SJCRH30 (cell line): ENCODE results near the gene EZR.

- RAMPAGE, long total RNA, result no peak
These were observed 67.3 kb downstream of the SYTL3 start for GRCh38 chr6:158717215-158717567.

DNA sequence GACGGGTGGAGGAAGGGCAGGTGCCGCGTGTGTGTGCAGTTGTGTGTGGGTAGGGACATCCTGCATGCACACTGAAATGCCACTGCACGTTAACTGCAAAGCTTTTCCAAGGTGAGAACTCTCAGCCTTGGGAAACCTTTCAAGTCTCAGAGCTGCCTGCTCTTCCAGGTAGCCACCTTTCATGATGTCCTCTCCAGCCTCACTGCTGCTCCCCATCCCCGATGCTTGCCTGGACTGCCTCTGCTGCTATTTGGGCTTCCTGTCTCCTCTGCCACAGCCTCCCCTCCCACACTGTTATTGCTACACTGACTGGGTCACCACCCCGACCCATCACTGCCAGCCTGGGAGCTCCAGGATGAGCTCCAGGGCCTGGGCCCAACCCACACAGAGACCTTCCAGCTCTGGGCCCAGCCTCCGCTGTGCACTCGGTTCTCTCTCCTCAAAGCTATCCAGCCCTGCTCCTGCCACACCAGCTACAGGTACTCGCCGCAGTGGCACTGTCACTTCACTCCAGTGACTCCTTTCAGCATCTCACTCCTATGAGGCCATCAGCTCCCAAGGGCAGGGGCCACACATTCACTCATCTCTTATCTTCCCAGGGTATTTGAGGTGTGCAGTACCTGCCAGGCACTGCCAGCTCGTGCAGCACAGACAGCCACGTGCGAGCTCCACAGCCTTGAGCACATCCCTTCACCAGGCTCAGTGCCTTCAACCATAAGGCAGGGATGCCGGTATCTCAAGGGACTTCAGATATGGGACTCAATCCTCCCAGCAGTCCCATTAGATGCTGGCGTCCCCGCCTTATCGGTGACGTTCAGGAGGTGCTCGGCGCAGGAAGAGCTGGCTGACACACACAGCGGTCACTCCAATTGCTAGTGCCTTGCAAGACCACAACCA lies 47.3 kb downstream of the EZR start:
- RAMPAGE, long total RNA, result no peak

GRCh38 chr6:158774038-158774463 lies 45.1 kb downstream of the EZR start:
- RAMPAGE, long total RNA, result no peak

GRCh38 chr6:158783299-158784232 lies 35.6 kb downstream of the EZR start:
- RAMPAGE, long total RNA, result no peak

GRCh38 chr6:158819283-158820373 lies at the start of gene EZR:
TSS of gene EZR (minus strand) at chr6:158819368.
- RAMPAGE, long total RNA, result no peak

GRCh38 chr6:158894144-158894667 lies 75.0 kb upstream of the EZR start:
- RAMPAGE, long total RNA, result no peak

- RAMPAGE, long total RNA, result no peak
These were observed 89.6 kb downstream of the RSPH3 start for GRCh38 chr6:158909871-158911245.

GRCh38 chr6:158939083-158940111 lies 60.6 kb downstream of the RSPH3 start:
- RAMPAGE, long total RNA, result no peak

DNA sequence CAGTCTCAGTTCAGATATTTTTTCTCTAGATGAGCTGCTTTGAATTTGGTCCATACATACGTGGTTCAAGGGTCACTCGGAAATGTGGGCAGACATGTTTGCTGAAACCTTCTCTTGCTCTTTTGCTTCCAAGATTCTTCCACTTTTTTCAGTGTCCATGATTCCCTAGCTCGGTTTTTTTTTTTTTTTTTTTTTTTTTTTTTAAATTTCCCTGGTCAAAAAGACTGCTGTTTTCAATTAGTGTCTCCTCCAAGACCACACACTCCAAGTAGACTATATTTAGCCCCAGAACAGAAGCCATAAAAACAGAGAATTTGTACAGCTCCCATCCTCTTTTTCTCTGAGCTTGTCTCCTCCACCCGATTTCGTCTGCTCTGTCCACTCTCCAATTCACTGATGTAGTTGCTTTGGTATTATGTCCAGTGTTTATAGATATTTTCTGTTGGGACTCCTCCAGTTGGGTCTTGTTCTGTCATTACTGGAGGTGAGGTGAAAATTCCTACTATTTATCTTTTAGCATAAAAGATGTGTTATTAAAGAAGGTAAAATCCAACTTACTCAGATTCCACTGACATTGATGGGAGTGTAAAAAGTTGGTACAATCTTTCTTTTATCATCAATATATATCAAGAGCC lies 37.6 kb downstream of the RSPH3 start:
- RAMPAGE, long total RNA, result no peak

- RAMPAGE, long total RNA, result no peak
These were observed 1.2 kb downstream of the RSPH3 start for GRCh38 chr6:158998838-158999142.

- RAMPAGE, long total RNA, result no peak
These were observed 942 bp downstream of the RSPH3 start for GRCh38 chr6:158999143-158999377.

DNA sequence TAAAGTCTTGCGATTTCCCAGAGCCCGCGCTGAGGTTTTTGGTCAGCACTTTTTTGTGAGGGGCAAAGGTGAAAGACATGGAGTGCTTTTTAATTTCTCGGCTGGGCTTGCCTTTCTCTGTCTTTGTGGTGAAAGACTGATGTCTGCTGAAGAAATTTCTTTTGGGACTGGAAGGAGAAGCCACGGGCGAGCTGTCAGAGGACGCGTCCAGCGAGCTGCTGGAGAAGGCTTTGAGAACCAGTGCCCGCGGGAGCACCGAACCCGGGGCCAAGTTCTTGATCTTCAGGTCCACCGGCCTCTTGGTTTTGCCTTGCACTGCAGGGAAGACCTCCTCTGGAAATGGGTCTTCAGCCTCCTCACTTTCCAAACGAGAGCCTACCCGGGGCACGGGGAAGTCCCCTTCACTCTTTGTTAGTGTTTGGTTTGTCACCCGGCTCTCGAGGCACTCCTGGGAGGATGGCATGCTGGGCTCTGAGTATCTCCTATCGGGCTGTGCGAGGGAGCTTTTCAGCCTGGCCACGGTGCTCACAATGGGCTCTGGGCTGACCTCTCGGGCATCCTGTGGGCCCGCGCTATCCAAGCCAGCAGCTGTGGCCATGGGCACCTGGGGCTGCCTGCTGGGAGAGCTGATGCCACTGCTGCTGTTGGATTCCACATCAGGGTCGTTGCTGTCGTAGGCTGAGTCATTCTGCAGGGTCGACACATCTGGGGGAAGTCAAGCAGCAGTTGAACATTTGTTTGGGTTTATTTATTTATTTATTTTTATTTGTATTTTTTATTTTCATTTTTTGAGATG lies 8.2 kb downstream of the TAGAP start:
- RAMPAGE, long total RNA, result no peak

- RAMPAGE, long total RNA, result no peak
These were observed 840 bp downstream of the TAGAP start for GRCh38 chr6:159043876-159044425.

DNA sequence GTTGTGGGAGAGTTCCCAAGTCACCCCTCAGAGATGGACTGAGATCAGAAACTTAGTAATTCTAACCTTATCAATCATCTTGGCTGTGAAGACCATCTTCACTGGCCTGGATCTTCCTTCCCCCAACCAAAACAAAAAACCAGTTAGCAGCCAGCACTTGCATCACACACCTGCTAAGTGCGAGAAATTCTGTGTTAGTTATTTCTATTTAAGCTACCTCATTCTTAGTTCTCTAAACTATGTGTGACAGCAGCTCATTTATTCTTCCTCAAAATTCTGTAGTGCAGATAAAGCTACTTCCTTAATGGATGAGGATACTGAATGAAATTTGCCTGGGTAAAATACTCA lies 18.2 kb upstream of the TAGAP start:
- RAMPAGE, long total RNA, result no peak

DNA sequence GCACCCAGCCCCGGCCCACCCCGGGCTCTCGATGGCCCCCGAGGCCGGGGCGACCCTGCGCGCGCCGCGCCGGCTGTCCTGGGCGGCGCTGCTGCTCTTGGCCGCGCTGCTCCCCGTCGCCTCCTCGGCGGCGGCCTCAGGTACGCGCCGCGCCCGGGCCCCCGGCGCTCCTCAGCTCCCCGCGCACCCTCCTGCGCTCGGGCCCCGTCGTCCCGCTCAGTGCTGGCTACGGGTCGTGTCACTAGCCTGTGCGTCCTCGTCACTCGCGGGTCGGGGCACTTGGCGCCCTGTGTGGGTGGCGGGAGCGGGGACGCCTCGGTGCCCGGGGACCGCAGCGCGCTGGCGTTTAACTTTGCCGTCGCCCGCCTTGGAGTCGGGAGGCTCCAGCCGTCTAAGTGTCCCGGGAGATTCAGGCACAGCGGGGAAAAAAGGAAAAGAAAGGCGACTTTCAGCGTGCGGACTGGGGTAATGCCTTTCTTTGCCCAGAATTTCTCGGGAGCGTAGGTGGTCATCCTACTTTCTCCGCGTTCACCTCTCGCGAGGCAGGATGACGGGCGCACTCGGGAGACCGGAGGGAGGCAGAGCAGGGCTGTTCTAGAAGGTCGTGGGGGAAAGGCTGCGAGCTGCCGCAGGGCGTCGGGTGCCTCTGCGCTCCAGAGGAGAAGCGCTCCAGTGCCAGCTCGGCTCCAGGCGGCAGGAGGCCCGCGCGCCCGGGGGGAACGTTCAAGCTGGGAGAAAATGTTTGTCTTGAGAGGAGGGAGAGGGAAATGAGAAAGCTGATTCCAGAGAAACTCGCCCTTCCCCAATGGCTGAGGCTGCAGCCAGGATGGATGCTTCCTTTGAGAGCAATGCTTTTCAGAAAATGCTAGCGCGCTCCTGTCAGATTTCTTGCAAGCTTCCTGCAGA lies 619 bp downstream of the FNDC1 start:
- RAMPAGE, long total RNA, result no peak

GRCh38 chr6:159655515-159655962 lies 37.5 kb downstream of the SOD2 start:
- RAMPAGE, long total RNA, result no peak

DNA sequence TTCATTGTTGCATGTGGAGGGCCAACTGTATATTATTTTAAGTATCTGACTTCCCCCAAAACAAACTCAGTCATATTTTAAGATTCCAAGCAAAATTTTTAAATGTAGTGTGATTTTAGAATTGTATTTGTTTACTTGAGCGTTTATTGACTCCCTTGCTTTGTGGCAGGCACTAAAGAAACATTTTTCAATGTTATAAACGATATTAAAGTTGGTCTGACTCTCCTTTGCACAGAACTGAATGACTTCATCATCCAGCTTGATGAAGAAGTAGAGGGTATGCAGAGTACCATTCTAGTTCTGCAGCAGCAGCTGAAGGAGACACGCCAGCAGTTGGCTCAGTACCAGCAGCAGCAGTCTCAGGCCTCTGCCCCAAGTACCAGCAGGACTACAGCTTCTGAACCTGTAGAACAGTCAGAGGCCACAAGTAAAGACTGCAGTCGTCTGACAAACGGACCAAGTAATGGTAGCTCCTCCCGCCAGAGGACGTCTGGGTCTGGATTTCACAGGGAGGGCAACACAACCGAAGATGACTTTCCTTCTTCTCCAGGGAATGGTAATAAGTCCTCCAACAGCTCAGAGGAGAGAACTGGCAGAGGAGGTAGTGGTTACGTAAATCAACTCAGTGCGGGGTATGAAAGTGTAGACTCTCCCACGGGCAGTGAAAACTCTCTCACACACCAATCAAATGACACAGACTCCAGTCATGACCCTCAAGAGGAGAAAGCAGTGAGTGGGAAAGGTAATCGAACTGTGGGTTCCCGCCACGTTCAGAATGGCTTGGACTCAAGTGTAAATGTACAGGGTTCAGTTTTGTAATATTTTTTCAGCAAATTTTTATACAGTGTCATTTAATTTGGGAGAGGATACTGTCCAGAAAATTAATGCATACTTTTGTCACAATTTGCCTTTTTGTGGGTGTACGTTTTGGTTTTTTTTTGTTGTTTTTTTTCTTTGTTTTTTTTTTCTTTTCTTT lies 6.8 kb upstream of the ACAT2 start:
- RAMPAGE, long total RNA, result no peak

DNA sequence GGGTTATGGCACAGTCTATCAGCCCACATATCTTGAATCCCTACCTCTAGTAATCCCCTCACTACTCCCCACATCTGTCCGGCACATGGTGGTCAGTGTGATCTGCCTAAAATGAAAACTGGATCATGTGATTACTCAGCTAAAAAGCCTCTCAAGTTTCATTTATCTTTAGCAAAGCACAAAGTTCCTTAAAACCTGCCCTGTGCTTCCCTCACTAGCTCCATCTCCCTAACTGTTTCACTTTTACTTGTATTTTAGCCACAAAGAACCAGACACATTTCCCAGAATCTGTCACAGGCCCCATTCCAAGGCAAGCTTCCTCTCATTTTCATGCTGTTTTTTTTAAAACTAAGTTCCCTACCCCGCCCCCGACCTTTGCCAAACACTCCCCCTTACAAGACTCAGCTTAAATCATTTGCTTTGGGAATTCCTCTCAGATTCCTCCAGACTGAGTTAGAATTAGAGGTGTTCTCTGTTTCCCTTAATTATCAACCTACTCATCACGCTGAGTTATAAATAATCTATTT lies 8.9 kb upstream of the IGF2R start:
- RAMPAGE, long total RNA, result no peak

- RAMPAGE, long total RNA, result no peak
These were observed 22.3 kb downstream of the IGF2R start for GRCh38 chr6:159991066-159991749.

- RAMPAGE, long total RNA, result no peak
These were observed 35.9 kb upstream of the SLC22A1 start for GRCh38 chr6:160085671-160086108.